Metastatic Liver Carcinoma in the Lung (tissue), 2 donors: Measurements from ENCODE around the gene CACUL1.

DNA sequence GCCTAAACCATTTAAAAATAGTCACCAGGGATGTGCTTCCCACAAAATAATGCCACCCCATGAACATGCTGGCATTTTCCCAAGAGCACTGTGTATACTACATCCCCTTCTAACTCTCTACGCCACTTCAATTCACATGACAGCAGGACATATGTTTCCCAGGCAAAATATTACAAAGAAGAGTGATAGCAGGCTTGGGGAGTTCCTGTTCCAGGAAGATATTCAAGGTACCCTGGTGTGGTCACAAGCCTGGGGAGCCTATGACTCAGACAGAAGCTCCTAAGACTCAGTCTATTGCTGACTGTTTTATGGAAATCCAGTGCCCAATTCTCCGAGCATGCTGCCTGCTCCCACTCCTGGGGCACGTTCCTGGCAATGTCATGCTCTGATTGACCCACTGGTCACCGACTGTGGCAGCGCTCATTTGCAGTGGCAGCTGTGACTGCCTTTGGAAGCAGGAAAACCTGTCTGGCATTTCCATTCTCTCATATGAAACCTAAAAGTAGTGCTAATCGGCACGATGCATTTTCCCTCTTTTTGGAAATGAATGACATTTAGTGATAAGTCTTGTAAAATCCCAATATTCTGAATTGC lies 23.5 kb upstream of the ABLIM1 start:
- PRO-cap, 2 experiments: no peak in any of the 2 experiments

DNA sequence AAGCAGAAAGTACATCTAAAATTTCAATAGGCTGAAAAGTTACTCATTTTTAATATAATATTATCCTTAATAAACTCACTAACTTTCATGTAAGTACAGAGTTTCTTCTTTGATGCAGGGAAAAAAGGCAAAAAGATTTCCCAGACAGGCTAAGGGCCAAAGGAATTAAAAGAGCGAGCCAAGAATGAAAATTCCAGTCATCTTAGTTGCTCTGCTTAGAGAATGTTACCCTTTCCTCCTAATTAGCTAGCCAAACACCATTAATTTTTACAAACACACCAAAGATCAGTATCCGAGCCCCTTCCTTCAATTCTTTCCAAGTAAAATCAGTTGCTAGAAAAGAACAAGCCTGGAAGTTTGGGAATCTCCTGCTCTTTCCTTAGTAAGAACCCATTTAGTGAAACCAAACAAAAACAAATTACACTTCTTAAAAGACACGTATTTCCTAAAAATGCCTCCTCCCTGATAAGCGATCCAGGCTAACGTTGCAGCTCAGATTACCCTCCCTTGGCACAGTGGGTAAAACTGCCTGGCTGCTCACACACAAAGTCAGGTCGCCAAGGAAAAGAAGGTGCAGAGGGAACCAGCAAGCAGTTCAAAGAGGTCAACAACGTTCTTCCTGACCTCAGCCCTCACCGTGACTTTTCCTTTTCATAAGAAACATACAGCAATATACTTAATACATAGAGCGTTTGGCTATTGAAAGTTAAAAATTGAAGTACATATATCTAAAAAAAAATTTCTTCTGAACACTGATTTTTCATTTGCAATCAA lies 57.2 kb upstream of the ABLIM1 start:
- PRO-cap, 2 experiments: no peak in any of the 2 experiments

DNA sequence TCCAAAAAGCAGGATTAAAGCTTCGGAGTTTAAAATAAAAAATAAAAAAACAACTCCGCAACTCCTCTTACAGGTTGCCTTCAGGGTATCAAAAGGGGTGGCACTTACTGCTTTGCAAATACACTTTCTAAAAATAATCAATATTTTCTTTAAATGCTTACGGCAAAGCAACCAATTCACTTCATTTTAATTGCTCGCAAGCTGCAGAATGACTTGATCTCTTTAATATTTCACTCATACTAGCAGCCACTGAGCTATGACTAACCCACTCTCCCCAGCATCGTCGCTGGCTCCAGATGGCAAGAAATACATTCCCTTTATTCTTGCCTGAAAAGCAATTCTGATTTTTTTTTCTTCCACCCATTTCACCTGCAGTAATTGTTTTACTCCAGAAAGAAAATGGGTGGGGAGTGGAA lies 54.4 kb upstream of the FHIP2A start:
- PRO-cap, 2 experiments: no peak in any of the 2 experiments

- PRO-cap, 2 experiments: no peak in any of the 2 experiments
These were observed 4.6 kb downstream of the HSPA12A start for GRCh38 chr10:116737635-116738216.

GRCh38 chr10:116848881-116849342 lies 387 bp upstream of the ENO4 start:
- PRO-cap, 2 experiments: no peak in any of the 2 experiments

DNA sequence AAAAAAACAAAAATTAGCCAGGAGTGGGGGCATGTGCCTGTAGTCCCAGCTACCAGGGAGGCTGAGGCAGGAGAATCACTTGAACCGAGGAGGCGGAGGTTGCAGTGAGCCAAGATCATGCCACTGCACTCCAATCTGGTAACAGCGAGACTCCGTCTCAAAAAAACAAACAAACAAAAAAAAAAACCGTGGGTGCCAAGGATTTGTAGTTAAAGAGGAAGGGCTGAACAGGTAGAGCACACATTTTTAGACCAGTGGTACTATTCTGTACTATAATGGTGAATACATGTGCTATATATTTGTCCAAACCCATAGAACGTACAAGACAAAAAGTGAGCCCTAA lies 17.3 kb downstream of the SHTN1 start:
- PRO-cap, 2 experiments: no peak in any of the 2 experiments

- PRO-cap, 2 experiments: peak in 2 of 2 experiments; most common plus-strand start chr10:117004733 (in 1); most common minus-strand start chr10:117004616 (in 1)
These were observed 564 bp downstream of the SHTN1 start for GRCh38 chr10:117004278-117004968.

GRCh38 chr10:117241227-117241542 lies 271 bp downstream of the SLC18A2 start:
- PRO-cap, 2 experiments: no peak in any of the 2 experiments

GRCh38 chr10:117540898-117541651 lies 1.5 kb upstream of the EMX2 start:
- PRO-cap, 2 experiments: no peak in any of the 2 experiments

- PRO-cap, 2 experiments: no peak in any of the 2 experiments
These were observed 10.2 kb downstream of the EMX2 start for GRCh38 chr10:117552730-117553176.

DNA sequence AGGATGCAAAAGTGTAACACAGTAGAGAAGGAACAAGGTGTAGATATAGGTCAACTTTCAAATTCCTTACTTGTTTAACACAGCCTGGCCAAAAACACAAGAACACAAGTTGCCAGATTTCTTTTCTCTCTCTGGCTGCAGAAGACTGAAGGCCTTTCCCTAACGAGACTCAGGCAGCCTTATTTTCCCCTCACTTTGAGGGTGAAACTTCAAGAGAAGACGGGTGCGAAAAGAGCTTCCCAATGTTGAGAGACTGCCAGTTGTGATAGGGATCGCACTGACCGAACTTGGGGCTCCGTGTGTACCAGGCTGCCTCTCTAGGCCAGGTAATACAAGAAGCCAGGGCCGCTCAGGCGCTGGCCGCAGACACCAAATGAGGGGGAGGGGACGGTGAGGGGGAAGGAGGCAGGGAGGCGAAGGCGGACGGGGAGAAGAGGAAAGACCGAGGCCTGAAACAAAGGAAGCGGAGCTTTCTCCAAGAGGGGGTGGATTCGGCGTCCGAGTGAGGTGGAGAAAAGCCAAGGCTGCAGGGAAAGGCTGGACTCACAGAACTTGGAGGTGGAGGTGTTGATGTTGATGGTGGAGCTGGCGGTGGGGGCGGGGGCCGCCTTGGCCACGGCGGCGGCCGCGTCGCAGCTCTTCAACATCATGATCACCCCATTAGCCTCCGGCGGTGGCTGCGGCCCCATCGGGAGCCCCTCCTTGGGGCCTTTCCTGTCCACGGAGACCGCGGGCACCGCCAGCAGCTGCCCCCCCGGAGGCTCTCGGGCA lies 736 bp downstream of the CACUL1 start:
- PRO-cap, 2 experiments: no peak in any of the 2 experiments

DNA sequence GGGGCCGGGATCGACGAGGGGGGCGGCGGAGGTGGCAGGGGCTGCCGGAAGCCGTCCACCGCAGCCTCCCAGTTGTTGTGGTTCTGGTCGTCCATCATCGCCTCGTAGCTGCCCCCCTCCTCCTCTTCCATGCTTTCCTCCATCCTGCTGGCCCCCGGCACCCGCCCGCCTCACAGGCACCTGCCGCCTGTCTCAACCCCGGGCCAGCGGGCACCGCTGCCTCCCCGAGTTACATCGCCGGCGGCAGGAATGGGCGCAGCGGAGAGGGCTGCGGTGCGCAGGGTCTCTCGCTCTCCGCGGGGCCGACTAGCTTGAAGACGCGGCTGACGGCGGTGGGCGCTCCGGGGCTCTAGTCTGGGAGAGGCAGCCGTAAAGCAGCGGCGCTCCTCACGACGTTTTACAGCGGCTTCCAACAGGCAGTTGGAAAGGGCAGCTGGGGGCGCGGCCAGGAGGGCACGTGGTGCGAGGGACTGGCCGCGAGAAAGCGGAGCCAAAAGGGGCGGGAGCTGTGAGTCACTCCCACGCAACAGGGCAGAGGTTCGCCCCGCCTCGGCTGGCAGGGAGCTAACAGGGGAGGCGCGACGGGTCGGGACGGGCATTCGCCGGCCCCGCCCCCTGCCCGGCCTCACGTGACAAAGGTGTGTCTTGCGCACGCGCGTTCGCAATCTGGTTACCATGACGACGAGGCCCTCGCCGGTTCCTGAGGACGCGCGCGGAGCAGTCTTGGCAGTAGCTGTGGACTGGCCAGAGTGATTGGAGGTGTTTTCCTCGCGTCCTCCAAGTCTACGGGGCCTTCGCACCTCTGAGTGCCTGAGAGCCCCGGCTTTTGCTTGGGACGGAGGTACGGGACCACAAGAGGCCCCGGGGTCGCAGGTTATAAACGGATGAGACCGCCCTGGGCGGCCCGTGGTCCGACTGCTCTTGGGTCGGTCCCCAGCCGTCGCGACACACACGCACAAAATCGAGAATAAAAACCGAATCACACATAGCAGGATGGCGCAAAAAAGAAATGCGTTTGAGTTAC lies at the start of gene CACUL1:
Gene CACUL1, minus strand, starts transcription at position 351 of the 1,024 bp plus-strand sequence.
- PRO-cap, 2 experiments: peak in 2 of 2 experiments; most common plus-strand start position 676 of the sequence (in 2); most common minus-strand start position 351 of the sequence (in 1)

DNA sequence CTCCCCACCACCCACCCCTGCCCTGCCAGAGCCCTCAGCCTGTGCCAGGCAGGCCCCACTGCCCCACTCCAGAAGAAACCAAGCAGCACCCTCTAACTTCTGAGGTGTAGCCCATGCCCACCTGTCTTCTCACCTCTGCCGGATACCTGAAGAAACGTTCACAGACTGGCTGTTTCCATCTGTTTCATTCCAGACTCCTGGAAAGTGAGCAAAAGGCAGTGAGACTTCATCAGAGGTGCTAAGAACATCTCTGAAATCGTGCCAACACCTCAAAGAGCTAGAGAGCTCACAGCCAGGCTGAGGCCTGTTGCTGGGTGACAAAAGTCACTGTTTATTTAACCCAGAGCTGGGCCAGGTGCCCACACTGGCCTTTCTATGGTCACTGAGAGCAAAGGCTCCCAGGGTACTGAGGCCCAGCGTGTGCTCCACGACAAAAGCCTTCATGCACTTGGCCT lies 3.8 kb upstream of the NANOS1 start:
- PRO-cap, 2 experiments: no peak in any of the 2 experiments

GRCh38 chr10:119057741-119058859 lies 22.5 kb downstream of the EIF3A start:
- PRO-cap, 2 experiments: no peak in any of the 2 experiments

DNA sequence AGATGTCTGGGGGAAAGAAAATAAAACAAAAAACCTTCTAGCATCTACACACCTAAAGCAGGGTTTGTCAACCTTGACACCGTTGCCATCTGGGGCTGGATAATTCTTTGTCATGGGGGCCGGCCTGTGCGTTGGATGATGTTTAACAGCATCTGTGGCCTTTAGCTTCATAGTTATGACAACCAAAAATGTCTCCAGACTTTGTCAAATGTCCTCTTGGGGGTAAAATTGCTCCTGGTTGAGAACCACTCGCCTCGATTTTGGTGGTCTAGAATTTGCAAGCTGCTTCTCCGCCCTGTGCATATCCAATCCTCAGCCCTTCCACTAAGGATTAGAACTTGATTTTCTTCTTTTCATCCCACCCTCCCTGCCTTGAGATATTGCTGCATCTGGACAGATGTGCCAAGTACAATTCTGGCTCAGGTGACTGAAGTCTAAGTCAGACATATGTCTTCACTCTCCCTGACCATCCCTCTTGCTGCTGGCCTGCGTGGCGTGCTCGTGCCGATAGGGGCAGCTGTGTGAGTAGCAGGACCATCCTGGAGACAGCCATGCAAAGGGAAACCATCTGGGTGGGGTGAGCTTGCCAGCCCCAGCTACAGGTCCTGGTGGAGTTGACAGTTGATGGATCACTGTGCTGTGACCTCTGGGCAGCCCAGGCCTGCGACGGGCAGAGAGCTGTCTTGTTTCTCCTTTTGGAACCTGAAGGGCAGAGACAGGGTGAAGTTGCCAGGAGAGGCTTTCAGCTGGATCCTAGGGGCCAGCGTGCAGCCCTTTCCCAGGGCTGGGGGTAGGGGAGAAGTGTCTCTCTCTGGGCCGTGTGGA lies 44.5 kb downstream of the GRK5 start:
- PRO-cap, 2 experiments: no peak in any of the 2 experiments

DNA sequence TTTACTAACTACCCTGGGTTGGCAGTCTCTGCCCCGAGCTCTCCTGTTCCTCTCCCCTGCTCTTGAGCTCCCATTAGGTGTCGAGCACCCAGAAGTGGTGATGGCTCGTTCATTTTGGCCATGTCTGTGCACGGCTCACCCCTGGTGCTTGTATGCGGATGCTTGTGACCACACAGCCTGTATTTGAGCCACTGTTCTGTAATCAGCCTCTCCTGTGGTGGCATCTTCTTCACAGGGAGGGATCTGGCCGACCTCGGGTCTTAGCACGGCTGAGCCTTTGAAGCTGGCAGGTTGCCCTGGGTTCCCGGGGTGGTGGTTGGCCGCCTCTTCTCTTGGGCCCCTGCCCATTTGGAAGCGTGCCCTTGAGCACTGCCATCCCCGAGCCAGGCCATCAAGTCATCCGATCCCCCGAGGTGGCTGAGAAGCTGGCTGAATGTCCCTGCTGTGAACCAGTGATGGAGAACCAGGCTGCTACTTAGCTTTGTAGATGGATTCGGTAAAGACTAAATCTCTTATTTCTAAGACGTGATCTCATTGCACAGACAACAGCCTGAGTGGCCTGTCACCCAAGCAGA lies 74.1 kb downstream of the GRK5 start:
- PRO-cap, 2 experiments: no peak in any of the 2 experiments

DNA sequence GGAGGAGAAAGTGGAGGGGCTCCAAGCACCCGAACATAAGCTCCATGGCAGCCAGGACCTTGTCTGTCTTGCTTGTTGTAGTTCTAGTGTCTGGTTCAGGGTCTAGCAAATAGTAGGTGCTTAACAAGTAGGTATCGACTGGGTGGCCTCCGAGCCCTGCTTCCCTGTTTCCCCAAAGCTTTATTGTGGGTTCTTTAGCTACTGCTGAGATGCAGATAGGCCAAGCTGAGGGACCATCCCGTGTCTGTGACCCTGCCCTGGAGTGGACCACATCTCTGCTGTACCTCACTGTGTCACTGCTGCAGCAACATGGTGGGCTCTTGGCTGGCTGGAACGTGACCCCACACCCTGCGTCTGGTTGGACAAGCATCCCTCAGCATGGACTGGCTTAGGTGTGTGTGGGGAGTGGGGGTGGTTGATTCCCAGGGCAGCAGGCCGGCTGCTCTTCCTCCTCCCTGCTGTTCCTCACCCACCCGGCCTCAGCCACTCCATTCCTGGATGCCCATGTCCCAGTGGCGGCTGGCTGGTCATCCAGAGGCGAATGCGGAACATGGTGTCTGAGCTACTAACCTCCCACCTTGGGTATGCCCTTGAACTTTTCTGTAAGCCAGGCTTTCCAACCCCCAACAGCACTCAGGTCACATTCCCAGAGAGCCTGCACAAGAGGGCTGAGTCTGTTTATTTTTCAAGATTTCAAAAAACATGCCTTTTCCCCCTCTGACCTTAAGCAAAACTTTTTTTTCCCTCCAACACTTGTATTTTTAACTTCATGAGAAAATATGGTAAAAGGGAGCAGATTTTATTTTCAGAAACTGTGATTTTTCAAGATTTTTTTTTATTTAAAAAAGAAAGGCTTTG lies 81.2 kb downstream of the GRK5 start:
- PRO-cap, 2 experiments: no peak in any of the 2 experiments

DNA sequence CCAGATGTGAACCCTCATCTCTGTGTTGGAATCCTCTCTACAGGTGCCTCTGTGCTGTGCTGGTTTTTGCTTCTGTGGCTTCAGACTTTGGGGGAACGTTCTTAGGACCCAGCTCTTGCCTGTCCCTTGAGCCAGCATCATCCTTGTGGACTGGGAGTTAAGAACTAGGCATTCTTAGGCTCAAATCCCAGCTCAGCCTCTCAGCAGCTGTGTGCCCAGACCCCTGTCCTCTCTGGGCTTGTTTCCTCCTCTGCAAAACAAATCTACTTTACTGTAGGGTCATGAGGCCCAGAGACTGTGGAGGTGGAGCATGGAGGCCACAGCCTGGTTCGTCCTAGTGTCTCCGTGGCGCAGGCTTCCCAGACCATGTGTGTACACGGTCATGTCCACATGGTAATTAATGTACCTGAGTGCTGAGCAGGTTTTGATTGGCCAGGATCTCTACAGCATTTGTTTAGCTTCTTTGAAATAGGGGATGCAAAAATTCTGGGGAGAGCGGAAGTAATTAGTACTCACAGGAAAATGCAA lies 102.4 kb downstream of the GRK5 start:
- PRO-cap, 2 experiments: no peak in any of the 2 experiments

GRCh38 chr10:119370890-119371643 lies 163.7 kb downstream of the GRK5 start:
- PRO-cap, 2 experiments: no peak in any of the 2 experiments

DNA sequence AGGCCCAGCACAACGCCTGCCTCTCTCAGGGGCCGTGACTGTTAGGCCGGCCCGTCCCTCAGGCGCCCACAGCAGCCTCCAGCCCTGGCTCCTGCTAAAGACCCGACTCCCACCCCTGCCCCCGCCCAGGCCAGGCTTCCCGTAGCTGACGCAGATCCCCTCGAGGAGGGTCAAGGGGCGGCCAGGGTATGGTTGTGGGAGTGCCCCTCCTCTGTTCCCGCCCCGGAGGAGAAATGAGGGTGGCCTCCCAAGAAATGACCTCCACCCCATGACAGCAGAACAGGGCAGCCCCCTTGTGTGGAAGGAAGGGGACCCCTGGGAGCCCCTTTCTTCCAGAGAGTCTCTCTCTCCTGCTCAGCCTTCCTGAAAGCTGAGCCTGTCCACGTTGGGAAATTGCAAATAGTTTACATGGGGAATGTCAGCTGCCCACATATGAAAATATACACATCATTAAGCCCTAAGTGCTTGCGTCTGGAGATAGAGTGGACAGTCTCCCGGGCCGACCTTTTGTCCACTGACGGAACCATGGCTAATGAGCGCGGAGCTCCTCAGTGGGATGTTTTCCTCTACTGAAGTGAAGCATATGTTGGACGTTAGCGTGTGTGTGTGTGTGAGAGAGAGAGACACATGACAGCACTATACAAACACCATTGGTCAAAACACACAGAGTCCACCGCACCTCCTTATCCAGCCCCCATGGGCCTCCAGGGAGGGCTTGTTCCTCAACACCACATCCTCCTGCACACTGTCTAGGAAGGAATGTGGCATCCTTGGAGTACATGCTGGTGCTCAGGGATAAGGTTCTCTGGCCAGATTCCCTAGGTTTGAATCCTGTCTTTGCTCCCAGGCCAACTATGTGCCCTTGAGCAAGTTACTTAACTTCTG lies 128.5 kb downstream of the RGS10 start:
- PRO-cap, 2 experiments: peak in 1 of 2 experiments; most common minus-strand start position 70 of the sequence (in 1)